Endometrial microvascular endothelial cells (primary cell): ENCODE results near the genes GRIA2 and C4orf45.

GRCh38 chr4:154560958-154561240, 1.9 kb upstream of the FGB start:
- RAMPAGE, long total RNA, result no peak

GRCh38 chr4:155353800-155354491, 22.8 kb downstream of the MAP9 start:
- RAMPAGE, long total RNA, result no peak

GRCh38 chr4:155392797-155393270, 16.1 kb upstream of the MAP9 start:
- RAMPAGE, long total RNA, result no peak

DNA sequence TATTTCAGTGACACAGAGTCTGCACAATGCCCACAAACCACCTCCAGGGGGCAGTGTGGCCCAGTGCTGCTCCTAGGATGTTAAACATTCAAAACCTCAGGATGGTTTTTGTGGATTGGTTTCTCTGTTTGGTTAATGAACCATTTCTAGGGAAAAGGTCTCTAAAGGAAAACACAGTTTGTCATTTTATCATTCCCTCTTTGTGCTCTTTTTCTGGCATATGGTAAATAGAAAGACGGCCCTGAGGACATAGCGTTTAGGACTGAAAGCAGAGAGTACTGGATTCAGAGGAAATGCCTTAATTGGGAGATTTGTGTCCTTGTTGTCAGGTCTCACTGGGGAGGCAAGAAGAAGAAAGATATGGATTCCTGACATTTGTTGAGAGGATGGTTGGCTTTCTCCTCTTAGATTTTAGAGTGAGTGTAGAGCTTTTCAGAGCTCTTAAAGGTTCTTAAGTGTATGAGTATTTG, 65.7 kb upstream of the MAP9 start:
- RAMPAGE, long total RNA, result no peak

GRCh38 chr4:155506763-155507266, 130.1 kb upstream of the MAP9 start:
- RAMPAGE, long total RNA, result no peak

DNA sequence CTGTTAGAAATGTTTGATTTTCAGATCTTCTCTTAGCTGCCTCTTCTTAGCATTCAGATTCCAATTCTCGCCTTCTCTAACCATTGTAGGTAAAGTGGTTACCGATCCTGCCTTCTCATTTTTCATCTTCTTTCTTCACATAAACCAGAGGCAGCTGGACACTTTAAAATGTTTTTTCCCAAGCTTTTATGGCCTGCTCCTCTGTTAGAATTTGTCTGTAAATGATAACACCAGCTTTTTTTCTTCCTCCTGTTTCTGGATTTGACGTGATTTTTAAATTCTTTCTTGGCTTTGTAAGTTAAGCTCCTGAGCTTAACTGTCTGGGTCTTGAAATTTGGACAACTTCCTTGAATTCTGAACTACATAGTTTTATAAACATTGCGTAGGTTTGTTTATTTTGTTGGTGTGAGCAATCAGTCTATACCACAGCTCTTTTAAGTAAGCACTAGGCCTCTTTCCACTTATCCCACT, 144.6 kb upstream of the GUCY1A1 start:
- RAMPAGE, long total RNA, result no peak

DNA sequence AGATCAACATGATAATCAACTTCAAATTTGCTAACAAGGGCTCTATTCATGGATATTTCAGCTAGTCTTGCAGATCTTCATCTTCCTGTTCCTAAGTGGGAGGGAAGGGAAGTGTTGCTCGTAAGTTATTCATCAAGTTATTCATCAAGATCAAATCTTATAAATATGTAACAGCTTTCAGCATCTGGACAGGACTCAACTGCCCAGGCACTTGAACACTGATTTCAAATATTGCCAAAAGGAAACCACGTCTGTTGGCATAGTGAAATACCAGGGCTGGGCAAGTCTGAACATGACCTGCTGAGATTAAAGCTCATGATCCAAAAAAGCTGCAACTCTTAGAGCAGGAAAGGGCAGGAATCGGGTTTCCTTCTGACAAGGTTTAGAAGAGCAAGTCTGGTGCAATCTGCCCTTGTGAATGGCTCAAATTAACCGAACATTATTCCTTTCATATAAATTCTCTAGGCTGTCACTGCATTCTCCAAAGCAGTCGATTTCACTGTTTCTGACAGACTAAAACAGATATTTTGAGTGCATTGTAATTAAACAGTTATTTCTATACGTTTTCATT, 200.2 kb downstream of the PDGFC start:
- RAMPAGE, long total RNA, result no peak

- RAMPAGE, long total RNA, result no peak
These were observed 14.2 kb downstream of the PDGFC start for GRCh38 chr4:156957318-156957960.

GRCh38 chr4:157220225-157221013, at the start of gene GRIA2:
TSS of gene GRIA2 (plus strand) at chr4:157220728.
- RAMPAGE, long total RNA, result no peak

DNA sequence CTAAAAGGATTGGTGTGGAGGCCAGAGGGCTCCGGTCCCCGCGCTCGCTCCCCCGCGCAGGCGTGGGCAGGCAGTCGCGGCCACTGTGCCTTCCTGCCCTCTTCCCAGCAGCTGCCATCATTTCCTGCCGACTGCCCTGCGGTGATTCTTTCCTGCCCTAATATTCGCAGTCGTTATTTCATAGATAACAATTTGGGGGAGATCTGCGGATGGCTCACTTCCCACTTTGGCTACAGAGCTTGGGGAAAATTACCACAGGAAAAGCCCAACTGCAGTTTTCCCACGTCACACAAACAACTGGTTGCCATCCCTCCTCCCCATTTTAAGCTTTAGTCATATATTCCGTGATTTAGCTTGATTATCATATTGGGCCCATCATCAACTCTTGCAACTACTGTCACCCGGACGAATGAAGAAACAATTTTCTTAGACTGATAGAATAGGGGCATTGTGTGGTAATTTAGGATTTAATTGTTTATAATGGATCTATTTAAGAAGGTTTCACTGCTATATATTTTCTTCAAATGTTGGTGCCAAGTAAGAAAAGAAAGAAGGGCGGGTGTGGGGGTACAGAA, 2.4 kb downstream of the GRIA2 start:
- RAMPAGE, long total RNA, result no peak

GRCh38 chr4:158020271-158020897, 152.4 kb downstream of the GASK1B start:
- RAMPAGE, long total RNA, result no peak

GRCh38 chr4:158125200-158126402, 47.2 kb downstream of the GASK1B start:
- RAMPAGE, long total RNA, result no peak

GRCh38 chr4:158171115-158171729, 1.6 kb downstream of the GASK1B start:
- RAMPAGE, long total RNA, result start-site peak on the plus strand at chr4:158171216-158171448, 6 and 19 reads in 2 replicates; start-site peak on the minus strand at chr4:158171384-158171404, 34 and 36 reads in 2 replicates

DNA sequence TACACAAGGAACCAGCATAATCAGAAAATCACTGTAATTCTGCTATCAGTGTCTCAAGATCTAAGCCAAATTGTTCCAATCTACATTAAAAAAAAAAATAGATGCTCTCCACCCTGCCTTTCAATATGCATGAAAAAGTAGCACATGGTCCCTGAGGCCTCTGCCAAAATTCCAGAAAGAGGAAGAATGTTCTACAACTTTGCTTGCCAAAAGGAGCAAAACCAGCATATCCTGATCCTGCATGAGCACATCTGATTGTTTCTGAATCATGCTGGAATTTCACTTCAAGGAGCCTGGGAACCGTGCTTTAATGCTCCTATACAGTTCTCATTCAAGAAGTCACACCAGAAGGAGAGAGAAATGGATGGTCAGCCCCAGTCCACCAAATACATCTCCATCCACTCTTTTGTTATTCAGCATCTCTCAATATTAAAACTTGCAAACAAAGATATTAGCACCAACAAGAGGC, 92.2 kb downstream of the TMEM144 start:
- RAMPAGE, long total RNA, result no peak

DNA sequence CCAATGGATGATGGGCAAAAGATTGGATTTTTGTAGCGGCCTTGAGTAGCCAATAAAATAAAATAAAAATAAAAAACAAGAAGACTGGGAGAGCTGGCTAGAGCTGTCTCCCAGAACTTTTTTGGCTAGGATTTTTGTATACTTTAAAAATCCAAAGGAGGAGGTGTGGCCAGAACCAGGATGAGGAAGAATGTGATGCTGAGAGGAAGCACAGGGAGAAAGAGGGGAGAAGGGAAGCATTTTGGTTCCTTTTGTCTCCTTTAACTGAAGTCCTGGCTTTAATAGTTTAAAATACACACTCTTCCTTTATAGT, 2.0 kb upstream of the FNIP2 start:
- RAMPAGE, long total RNA, result no peak

GRCh38 chr4:158805509-158806468, 37.0 kb downstream of the FNIP2 start:
- RAMPAGE, long total RNA, result no peak

DNA sequence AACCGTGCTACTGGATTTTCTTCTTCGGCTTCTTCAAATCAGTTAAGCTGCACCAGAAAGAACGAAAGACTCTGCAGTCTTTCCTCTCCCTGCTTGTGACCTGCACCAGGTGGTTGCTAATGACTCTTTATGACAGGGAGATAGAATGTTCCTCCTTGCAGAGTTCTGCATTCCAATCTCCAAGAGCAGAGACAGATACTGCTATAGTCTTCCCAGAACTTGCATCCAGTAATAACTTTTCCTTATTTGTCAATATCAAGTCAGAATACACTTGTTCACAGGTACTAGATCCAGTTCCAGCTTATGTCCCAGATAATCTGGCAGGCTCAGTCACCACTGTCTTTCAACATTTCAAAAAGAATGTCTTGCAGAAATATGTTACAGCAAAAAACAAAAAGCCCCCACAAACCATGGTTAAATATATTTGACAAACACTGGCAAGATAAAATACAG, at the start of gene C4orf45:
Gene C4orf45 (minus strand): TSS at position 121 of the 453 bp plus-strand sequence.
- RAMPAGE, long total RNA, result no peak

DNA sequence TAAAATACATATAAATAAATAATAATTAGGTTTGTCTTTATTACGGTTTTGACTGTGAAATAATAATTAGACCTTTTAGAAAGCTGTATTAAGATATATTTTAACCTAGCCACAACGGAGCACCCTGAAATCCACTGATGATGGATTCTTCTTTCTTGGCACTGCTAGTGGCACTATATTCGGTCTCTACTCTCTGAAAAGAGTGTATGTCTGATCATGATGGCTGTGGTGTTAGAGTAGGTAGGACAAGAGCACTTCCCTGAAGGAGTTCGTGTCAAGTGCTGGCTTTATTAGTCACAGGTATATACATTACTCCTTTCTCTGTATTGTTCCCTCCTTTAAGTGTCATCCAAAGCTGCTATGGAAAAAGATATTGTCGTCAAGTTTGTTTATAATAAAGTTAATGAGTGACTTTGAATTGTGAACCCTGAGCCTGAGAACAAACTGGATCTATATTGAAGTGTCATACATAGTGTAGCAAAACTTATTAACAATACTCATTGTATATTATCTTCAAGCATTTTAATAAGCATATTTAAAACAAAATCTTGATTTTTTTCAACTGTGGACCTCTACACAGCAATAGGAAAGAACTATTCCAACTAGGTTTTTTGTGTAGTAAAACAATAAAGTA, 177.5 kb downstream of the RAPGEF2 start:
- RAMPAGE, long total RNA, result no peak

DNA sequence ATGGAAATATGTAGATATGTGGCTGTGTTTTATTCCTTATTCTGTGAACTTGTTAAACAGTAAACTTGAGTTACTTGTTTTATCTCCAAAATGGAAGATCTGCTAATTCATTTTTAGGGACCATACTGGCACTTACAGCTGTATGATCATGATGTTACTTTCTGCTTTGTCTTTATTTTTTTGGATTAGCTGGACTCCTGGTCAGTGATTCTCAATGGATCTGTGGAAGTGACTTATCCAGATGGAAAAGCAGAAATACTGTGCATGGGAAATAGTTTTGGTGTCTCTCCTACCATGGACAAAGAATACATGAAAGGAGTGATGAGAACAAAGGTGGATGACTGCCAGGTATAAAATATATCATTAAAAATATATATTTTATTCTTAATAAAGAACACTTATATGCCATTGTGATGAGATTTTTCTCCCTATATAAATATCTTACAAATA, 220.4 kb downstream of the RAPGEF2 start:
- RAMPAGE, long total RNA, result no peak

- RAMPAGE, long total RNA, result no peak
These were observed 2.1 kb downstream of the NAF1 start for GRCh38 chr4:163164502-163164978.